LNCaP clone FGC (cell line): ENCODE results near the gene LUM.

DNA sequence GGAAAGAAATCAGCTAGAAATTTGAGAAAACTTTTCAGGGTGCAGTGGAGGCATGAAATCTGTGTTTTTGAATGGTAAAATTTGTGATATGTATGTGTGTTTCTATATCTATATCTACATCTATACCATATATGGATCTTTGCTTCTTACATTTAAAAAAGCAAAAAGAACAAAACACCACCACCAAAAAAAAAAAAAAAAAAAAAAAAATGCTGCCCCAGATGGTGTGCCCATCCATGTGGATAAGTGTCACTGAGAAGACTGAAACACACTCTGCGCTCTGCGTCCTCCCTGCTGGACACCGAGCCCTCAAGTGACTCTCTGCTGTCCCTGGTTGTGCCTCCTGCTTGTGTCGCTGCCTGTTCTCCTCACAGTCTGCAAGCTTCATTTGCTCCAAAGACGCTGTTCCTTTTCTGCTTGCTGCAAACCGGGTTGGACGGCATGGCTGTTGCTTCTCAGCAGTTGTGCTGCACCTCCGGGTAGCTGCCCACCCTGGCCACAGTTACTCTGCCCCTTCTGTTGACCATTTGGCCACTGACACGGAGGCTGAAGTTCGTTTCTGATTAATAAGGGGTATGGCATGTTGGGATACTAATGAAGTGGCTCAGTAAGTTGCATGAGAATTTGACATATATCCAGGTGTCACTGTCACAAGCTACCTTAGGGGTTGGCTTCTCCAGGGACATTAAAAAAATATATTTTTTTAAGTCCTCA, 276.2 kb upstream of the ATP2B1 start:
- RRBS, 2 experiments = 90 to 98% methylated on average over 3 of the region's 10 CpGs

- RRBS, 2 experiments = no CpG with 5 or more reads among the region's 37 CpGs
Measured at GRCh38 chr12:90953657-90954319, 1.2 kb downstream of the CCER1 start.

GRCh38 chr12:91111321-91111749, at the start of gene LUM:
Gene LUM (minus strand): TSS chr12:91111494.
- RRBS, 2 experiments = no CpG with 5 or more reads among the region's 6 CpGs

DNA sequence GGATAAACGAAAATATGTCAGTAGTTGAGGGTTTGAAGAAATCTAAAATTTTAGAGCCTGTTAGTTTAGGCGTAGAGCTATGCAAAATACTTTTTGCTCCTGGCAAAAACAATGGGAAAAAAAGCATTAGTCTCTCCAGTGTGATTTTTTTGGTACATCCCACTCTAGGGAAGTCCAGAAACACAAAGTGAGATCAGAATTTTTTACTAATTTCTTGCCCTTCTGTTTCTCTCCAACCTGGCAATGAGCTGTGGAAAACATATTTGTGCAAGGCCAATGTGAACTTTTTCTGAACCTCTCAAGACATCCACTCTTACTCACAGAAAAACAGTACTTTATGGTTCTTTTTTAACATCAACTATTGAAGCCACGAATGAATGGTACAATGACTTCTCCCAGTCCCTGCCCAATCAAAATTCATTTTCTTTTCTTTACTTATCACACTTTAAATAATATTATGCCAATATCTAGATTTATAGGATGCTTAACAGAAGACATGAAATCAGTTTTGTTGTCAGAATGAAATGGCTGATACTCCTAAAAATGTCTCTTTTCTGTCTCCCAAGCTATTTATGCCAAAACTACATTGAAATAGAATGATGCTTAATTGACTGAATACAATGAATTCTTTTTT, 57.0 kb upstream of the DCN start:
- RRBS, 2 experiments = no CpG with 5 or more reads among the region's 3 CpGs

DNA sequence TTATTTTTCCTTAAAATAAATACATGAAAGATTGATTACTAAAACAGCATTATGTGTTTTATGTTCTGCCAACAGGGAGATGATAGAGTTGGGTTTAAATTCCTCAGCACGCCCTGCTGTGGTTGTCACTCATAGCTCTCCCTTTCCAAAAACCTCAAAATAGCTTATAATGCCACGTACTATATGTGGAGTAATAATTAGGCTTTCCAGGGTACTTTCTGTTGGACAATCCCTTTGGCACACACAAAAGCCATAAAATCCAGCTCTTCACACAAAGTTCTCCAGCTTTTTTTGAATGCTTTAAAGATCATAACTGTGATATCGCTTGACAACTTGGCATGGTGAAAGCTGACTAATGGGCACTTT, 145.2 kb upstream of the DCN start:
- RRBS, 2 experiments = no CpG with 5 or more reads among the region's 3 CpGs

DNA sequence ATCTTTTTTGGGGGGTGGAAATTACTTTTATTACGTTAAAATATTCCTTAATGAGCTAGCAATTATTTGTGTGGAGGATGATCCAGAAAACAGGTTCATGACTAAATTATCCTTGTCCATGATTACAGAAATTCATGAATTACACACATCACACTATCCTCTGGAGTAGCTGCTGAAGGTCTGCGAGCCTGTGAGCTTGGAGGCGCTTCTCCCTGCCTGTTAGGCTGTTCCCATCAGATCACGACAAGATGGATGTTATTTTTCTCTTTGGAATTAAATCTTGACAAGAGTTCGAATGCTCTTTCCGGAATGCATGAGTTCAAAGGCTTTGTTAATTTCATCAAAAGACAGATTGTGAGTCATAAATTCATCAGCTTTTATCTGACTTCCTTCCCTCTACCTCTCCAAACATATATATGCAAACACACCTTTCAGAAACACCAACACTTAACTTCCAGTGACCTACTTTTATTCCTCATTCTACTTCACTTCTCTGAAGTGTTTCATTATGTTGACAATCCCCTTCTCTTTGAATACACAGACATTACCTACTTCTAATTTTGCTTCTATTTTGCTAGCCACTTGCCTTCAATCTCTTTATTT, 274.7 kb downstream of the BTG1 start:
- RRBS, 2 experiments = no CpG with 5 or more reads among the region's 6 CpGs

DNA sequence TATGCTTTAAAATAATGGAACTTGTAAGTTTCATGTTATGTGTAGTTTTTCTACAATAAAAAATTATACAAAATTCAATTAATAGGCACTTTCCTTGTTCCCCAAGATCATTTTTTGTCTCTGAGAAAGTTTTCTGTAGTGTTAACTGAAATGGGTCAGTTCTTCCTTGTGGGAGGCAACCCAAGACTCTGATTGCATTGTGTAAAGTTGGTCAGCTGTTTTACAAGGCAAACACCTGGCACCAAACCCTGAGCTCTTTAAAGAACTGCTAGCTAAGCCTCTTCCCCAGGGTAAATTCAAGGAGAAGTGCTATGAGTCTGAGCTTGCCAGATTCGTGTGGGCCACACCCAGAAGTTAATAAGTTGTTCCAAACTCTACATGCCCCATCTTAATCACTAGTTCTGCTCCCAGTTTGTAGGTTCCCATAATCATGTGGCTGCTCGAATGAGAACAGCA, 214.6 kb downstream of the BTG1 start:
- RRBS, 2 experiments = no CpG with 5 or more reads among the region's 2 CpGs

- RRBS, 2 experiments = no CpG with 5 or more reads among the region's 4 CpGs
Measured at GRCh38 chr12:92055800-92056258, 89.8 kb downstream of the BTG1 start.

DNA sequence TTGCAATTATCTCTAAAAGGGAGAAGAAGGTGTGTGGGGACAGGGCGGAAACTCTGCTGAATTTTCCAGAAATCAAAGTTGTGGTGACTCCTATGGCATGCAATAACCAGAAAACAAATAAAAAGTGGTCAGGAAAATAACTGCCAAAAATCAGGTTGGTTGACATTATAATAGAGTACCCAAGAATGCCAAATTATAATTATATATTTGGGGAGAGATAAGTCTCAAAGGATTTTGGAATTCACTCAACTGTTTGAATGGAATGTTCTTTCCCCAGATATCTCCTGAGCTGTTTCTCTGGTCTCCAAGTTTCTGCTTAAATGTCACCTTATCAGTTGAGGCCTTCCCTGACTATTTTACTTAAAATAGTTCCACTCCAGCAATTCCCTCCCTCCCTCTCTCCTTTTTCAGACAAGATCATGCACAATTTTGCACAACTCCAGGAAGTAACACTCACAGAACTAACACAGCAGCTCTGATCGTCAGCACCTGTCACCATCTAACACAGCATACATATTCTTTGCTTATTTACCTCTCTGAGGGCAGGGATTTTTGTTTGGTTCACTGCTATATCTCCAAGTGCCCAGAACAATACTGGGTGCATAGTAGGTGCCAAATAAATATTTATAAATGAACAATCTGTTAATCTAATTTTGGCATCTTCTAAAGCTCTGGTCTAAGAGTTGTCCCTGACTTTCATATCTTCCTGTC, 12.5 kb downstream of the BTG1 start:
- RRBS, 2 experiments = no CpG with 5 or more reads among the region's 2 CpGs

- RRBS, 2 experiments = no CpG with 5 or more reads among the region's 8 CpGs
Measured at GRCh38 chr12:92144214-92144571, 1.5 kb downstream of the BTG1 start.

DNA sequence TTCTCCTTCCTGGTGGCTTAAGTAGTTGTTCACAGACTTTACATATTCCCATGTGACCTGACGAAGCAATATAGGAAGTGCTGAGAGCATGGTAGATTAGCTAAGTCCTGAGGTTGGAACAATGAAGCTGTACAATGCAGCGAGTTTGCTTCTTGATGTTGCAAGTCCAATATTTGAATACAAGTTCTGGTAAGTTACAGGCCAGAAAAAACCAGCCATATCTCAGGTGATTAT, 72.8 kb upstream of the BTG1 start:
- RRBS, 2 experiments = no CpG with 5 or more reads among the region's 2 CpGs

- RRBS, 2 experiments = no CpG with 5 or more reads among the region's 1 CpG
Measured at GRCh38 chr12:92347874-92348394, 202.3 kb upstream of the BTG1 start.

DNA sequence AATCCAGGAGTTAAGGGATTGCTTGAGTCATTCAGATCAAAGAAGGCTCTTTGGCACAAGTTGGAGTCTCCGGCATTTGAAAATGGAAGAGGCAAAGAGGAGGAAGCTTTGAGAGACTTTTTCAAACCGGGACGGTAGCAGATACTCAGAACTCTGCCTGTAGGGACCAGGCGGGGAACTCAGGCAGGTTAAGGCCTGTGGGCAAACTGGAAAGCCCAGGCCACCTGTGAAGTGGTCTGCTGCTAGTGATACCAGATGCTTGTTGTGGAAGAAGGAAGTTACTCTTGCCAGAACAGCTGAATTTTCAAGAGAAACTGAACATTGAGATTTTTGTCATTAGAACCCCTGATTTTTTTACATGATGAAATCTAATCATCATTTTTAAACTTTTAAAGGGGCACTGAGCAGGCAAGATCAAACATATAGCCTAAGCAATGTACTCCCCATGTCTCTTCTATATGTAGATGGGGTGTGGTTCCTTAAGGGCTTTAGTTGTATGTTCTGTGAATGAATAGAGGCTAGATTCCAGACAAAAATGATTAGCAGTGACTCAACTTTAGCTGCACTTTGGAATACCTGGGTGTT, 256.9 kb upstream of the PLEKHG7 start:
- RRBS, 2 experiments = 60% methylated on average over 1 of the region's 4 CpGs; no CpG with 5 or more reads in 1 of the 2 experiments

GRCh38 chr12:92593513-92594818, 108.8 kb upstream of the PLEKHG7 start:
- RRBS, 2 experiments = no CpG with 5 or more reads among the region's 8 CpGs

DNA sequence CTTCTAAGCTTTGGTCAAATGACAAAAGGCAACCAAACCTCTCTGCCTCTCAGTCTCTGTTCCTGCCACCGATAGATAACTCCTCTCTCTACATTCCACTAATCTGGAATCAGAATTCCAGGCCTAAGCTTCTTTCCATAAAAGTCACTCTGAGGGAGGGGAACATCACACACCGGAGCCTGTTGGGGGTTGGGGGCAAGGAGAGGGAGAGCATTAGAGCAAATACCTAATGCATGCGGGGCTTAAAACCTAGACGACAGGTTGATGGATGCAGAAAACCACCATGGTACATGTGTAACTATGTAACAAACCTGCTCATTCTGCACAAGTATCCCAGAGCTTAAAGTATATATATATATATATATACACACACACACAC, 108.7 kb downstream of the EEA1 start:
- RRBS, 2 experiments = no CpG with 5 or more reads among the region's 4 CpGs

GRCh38 chr12:92905347-92905894, 23.7 kb downstream of the EEA1 start:
- RRBS, 2 experiments = no CpG with 5 or more reads among the region's 9 CpGs

DNA sequence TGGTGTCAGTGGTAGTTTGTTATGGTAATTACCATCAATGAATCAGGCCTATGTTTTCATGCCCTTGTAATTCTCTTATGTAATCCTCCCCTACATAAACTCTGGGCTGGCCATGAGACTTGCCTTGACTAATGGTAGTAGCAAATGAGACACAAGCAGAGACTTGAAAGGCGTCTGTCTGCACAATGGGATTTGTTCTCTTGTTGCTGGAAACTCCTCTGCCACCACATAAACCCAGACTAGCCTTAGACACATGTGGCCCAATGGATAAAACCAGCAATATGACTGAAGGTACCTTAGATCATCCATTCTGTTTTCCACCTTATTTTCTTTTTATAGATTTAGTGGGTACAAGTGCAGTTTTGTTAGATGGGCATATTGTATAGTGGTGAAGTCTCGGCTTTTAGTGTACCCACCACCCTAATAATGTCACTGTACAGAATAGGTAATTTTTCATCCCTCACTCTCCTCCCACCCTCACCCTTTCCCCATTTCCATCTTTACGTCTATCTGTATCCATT, 16.8 kb downstream of the EEA1 start:
- RRBS, 2 experiments = no CpG with 5 or more reads among the region's 3 CpGs

DNA sequence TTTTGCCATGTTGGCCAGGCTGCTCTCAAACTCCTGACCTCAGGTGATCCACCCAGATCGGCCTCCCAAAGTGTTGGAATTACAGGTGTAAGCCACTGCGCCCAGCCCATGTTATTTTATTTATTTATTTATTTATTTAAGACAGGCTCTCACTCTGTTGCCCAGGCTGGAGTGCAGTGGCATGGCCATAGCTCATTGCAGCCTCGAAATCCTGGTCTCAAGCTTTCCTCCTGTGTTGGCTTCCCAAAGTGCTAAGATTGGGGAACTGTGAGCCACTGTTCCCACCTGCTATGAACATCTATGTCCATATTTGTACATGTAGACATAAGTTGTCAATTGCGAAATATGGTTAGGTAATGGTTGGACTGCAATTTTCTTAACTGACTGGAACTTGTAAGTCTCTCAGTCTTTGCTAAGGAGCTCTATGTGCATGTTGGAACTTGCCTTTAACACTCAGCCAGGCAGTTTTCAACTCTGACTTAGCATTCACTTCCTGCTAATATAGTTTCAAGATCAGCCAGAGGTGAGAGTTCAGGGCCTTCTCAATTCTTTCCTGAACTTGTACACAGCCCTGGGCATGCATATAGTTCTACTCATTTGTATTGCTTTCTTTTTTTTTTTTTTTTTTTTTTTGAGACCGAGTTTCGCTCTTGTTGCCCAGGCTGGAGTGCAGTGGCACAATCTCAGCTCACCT, 44.5 kb upstream of the EEA1 start:
- RRBS, 2 experiments = no CpG with 5 or more reads among the region's 6 CpGs

DNA sequence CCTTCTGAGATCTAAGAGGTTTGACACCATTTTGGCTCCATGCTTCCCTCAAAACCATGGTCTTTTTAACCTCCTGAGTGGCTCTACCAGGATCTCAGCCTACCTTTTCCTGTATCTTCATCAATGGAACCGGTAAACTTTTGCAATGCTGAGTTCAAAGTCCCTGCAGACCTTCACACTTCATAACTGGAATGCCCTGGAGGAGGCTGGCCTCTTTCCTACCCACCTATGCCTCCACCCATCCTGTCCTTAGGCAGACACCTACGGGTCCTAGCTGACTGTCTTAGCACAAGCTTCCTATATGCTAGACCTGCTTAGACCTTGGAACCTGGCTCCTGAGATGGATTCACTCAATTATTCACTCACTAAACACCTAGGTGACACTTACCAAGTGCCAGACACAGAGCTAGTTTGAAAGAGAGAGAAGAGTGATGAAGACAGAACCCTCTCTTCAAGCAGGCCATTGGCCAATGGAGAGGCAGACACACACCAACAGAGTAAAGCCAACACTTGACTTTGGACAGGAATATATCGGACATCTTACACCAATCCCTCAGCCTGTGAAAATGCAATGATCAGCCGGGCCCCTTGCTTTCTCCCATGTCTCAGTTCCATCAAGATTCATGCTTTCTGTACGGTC, 89.7 kb upstream of the EEA1 start:
- RRBS, 2 experiments = no CpG with 5 or more reads among the region's 5 CpGs

DNA sequence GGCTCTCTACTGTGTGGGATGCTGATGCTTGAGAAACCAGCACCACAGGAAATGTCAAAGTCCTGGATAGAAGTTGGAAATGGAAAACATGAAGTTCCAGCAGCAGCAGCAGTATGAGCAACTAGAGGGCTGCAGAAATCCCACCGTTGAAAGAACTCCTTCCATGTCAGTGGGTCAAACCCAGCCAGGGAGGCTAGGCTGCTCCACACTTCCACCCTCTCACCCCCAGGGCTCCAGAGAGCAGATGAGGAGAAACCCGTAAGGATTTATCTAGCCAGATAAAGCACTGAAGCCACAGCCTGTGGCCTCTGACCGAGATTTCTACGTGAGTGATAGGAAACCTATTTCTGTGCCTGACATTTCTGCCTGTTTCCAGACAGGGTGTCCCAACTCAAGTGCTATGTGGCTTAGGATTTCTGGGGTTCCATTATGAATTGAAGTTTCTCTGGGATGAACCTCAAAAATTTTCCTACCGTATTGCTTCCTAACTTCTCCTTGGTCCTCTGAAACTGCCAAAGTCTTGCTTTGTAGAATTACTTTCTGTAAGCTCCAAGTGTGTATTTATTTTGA, 100.0 kb upstream of the EEA1 start:
- RRBS, 2 experiments = no CpG with 5 or more reads among the region's 5 CpGs